Bronchus fibroblast of lung (primary cell): Measurements from ENCODE around the genes TARS1 and SLC45A2.

DNA sequence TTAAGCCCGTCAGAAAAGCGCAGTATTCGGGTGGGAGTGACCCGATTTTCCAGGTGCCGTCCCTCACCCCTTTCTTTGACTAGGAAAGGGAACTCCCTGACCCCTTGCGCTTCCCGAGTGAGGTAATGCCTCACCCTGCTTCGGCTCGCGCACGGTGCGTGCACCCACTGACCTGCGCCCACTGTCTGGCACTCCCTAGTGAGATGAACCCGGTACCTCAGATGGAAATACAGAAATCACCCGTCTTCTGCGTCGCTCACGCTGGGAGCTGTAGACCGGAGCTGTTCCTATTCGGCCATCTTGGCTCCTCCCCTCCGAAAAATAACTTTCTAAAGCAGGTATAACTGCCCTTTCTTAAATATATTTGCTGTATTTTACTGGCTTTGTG, 438.6 kb upstream of the CDH10 start:
- RAMPAGE, long total RNA = no peak

- RAMPAGE, long total RNA = no peak
Observed at GRCh38 chr5:28810235-28810734, 1771.9 kb upstream of the CDH9 start.

DNA sequence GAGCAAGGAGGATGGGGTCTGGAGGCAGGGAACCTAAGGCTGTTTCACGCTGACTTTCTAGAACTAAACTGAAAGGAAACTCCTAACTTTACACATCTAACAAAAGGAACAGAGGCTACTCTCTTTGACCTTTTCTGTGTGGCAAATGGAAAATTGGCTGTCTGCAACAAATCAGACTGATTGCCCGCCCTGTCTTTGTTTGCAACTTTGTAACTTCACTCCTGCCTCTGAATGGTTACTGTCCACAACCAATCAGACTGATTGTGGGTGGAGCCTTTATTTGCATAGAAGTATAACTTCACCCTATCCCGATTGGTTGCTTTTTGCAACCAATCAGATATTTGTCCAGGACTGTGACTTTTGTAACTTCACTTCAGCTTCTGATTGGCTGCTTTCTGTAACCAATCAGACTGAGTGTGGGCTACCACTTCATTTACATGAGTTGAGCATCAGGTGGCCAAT, 1810.9 kb upstream of the CDH6 start:
- RAMPAGE, long total RNA = no peak

GRCh38 chr5:31194719-31195355, 1.4 kb downstream of the CDH6 start:
- RAMPAGE, long total RNA = no peak

GRCh38 chr5:31936605-31937117, 237.5 kb downstream of the GOLPH3 start:
- RAMPAGE, long total RNA = no peak

DNA sequence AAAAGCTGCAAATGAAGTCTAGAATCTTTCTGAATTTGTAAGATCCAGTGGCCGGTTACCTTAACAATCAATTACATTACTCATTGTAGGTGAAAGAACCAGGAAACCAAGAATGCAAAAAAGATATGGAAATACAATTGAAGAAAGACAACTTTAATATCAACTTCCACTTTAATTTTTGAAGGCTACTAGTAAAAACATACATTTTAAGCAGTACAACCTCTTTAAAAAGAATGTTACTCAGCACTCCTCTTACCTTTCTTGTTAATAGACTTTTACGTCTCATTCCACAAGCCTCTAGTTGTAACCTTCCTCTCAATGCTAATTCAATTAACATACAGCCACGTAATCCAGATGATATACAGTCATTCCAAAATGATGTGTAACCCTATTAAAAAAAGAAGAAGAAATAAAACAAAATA, 30.6 kb downstream of the GOLPH3 start:
- RAMPAGE, long total RNA = no peak

DNA sequence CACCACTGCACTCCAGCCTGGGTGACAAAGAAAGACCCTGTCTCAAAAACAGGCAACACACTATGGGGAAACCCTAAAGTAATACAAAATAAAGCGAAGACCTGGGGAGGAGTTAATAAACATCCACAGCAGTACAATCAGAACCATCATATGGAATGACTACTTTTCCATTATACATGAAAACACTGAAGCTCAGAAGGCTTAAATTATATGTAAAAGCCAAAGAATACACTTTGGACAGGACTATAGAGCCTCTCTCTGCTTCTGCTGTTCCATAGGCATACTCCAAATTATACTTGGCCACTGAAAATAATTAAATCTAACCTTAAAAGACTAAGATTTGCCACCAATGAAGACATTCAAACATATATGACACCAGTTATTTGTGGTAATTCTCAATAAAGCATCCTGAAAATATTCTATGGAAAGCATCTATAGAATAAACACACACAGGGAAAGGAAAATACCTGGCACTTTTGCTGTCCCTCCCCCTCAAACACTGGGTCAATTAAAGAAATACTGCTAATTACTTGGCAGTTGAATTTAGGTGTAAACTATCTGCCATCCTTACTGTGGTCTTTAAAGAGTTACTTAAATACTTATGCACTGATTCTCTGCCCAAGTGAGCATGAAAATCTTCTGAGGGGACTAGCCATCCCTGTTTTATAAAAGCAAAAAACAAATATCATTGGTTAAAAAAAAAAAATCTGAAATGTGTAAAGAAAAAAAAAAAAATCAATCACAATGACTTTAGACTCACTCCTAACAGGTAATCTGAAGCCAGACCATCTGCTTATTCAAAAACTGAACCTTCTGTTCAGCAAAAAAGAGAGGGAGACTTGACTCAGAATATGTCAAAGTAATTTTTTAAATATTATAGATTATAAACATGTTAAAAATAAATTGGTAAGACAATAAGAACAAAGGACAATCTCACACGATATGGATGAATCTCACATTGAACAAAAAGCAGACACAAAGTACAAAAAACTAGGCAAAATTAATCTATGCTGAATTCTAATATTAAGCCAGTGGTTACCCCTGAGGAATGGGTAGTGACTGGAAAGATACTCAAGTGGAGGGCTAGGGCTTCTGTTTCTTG, 4.5 kb downstream of the GOLPH3 start:
- RAMPAGE, long total RNA = no peak

- RAMPAGE, long total RNA = no peak
Observed at GRCh38 chr5:32190170-32190572, 16.1 kb upstream of the GOLPH3 start.

DNA sequence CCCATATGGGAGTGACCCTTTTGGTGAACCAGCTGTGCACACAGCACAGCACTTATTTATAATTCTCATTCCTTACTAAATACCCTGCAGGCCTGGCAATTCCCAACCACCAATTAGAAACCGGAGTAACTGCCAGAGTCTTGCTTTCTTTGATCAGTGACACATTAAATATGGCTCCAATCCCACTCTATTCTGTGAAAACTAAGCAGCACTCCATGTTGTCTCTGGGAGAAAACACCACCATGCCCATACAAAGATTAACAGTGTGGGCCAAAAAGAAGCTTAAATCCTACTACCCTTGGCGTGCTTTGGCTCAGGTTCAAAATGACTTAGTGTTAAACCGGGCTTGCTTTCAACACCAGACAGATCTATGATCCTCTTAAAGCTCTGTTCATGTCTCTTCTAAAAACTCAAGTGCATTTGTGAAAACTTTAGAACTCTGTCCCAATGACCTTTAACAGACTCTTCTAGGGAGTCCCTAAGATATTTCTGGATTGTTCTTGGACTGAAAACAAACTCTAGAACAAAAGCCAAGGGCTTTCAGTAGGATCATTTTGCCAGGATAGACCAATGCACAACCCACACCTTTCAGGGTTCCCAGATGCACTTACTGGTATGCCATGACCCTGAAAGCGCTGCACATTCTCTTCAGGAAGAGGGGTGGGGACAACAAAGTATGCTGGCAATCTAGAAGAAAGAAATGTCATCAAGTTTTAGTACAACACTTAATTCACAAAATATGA, 57.5 kb downstream of the MTMR12 start:
- RAMPAGE, long total RNA = no peak

GRCh38 chr5:32331630-32332052, 18.9 kb upstream of the MTMR12 start:
- RAMPAGE, long total RNA = no peak

DNA sequence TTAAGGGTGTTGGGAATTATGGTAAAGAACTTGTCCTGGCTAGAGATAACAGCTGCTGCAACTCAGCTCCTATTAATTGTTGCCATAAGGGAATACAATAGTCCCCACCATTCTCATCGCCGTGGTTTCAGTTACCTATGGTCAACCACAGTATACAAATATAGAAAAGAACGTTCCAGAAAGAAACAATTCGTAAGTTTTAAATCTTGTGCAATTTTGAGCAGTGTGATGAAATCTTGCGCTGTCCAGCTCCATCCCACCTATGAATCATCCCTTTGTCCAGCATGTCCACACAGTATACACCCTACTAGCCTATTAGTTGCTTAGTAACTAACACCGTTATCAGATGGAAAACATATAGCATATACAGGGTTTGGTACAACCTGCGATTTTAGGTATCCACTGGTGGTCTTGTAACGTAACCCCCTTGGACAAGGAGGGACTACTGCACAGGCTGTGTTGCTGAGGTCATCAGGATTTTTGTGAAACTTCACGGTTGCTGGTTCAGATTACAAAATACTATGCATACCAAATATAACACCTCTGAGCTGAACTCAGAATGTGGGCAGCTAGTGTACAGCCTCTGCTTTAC, 53.5 kb downstream of the ZFR start:
- RAMPAGE, long total RNA = no peak

DNA sequence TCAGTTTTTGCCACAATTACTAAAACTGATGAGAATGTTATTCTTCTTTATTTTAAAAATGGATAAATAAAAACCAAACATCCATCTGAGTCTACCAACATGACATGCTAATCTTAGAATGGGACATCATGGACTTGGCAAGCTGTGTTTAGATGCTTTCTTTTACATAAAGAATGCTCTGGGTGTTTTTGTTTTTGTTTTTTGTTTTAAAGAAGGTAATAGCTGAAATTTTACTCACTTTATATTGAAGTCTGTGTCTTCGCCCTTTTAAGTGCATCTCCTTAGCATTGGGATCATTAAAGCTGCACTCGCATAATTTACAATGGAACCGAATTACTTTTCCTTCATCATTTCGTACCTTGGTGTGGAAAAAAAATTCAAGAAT, 47.6 kb downstream of the ZFR start:
- RAMPAGE, long total RNA = no peak

DNA sequence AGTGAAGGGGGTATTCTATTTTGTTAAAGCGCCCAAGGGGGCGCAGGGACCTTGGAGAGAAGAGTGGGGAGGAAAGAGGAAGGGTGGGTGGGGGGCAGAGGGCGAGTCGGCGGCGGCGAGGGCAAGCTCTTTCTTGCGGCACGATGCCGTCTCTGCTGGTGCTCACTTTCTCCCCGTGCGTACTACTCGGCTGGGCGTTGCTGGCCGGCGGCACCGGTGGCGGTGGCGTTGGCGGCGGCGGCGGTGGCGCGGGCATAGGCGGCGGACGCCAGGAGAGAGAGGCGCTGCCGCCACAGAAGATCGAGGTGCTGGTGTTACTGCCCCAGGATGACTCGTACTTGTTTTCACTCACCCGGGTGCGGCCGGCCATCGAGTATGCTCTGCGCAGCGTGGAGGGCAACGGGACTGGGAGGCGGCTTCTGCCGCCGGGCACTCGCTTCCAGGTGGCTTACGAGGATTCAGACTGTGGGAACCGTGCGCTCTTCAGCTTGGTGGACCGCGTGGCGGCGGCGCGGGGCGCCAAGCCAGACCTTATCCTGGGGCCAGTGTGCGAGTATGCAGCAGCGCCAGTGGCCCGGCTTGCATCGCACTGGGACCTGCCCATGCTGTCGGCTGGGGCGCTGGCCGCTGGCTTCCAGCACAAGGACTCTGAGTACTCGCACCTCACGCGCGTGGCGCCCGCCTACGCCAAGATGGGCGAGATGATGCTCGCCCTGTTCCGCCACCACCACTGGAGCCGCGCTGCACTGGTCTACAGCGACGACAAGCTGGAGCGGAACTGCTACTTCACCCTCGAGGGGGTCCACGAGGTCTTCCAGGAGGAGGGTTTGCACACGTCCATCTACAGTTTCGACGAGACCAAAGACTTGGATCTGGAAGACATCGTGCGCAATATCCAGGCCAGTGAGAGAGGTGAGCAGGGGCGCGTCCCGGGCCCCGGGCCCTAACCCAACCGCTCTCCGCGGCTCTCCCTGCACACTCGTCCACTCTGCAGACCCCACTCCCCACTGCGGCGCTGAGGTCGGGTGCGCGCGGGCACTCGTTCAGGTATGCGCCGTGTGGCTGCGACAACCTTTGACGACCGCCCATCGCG, 859 bp downstream of the NPR3 start:
- RAMPAGE, long total RNA = no peak

DNA sequence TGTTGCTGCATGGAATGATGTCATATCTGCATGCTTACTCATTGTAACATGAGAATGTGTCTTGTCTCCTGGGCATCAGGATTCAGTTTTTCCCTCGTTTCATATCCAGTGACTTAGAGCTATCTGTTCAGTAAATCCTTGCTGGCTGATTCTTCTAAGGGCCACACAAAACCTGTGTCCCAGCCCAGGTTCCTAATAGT, 94.9 kb downstream of the NPR3 start:
- RAMPAGE, long total RNA = no peak

DNA sequence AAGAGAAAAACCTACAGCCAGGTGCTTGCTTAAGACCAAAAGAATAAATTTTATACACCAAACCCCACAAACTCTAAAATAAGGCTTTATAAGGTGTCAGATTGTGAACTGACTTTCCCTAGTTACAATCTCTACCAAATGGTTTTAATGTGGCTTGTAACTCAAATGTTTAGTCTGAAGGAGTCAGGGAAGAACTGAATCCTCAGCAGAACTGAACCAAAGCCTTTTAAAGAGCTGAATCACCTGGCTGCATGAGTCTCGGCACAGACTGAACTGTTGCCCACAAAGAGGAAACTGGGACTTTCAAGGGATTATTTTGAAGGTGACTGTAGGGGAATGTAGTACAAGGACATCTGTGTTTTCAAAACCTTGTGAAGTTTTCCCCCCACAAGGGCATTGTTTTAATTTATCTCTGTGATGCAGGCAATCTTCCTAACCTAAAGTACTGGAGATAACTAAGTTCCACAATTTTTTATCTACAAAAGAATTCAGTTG, 201.6 kb upstream of the TARS1 start:
- RAMPAGE, long total RNA = no peak

GRCh38 chr5:33297805-33298248, 142.9 kb upstream of the TARS1 start:
- RAMPAGE, long total RNA = no peak

DNA sequence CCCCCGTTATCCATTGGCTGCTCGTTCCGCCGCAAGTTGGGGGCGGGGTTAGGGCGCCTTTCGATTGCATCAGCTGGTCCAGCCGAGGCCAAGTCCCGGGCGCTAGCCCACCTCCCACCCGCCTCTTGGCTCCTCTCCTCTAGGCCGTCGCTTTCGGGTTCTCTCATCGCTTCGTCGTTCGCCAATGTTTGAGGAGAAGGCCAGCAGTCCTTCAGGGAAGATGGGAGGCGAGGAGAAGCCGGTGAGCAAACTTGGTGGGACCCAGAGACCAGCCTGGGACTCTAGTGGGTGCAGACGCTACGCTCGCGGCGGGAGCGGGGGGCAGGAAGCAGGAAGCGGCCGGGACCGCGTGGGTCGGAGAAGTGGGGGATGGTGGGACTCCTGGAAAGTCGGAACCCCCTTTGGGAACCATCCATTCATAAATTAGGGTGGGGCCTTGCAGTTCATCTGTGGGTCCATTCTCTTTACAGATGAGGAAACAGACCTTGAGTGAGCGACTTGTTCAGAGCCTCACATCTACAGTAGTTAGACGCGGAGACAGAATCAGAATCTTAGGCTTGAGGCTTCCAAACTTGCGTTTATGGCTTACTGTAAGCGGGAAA, at the start of gene TARS1:
TSS of gene TARS1 (plus strand) at position 63 of the 602 bp plus-strand sequence.
- RAMPAGE, long total RNA = start-site peak on the plus strand centred at position 125 of the sequence, 100 bp wide, 1,122 and 490 reads in 2 replicates

DNA sequence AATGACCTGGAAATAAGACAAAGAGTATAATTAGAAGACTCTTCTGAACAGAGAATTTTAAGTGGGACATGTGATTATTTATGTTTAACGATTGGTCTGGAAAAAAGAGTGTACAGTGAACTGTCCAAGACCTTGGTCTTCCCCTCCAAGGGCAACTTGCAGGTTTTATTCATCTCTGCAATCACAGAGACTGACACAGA, 5.6 kb downstream of the TARS1 start:
- RAMPAGE, long total RNA = no peak

DNA sequence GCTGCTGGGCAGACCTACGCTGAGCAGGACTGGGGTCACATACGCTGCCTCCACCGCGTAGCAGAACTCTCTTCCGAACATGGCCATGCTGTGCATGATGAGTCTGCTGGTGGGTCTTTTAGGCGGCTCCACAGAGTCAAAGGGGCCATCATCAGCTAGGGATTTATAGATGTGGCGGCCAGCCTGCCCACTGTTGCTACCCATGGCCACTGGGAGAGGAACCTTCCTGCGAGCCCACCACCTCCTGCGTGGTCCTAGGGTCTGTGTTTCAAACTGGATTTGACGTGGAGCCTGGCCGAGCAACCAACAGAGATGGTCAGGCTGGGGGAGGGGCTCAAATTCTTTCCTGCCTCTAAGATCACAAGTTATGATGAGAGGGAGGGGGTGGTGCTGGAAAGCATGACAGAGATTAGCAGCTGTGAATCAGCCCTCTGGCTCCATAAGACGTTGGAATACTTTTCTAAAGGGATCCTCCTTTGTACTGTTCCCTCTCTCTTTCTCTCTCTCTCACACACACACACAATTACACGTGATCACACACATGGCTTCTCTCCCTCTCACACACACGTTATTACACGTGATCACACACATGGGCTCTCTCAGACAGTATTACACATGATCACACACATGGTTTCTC, at the start of gene SLC45A2:
TSS of gene SLC45A2 (minus strand) at position 314 of the 637 bp plus-strand sequence.
- RAMPAGE, long total RNA = no peak

GRCh38 chr5:34181264-34181482, 138.2 kb upstream of the C1QTNF3 start:
- RAMPAGE, long total RNA = no peak